Neutrophil (primary cell): Measurements from ENCODE around the genes HTN3, NPFFR2, ANKRD17 and CXCL6.

- PRO-cap = no peak
Measured at GRCh38 chr4:70028030-70028564, at the start of gene HTN3. TSS of gene HTN3 (plus strand) at chr4:70028459.

- PRO-cap = no peak
Measured at GRCh38 chr4:70689370-70689721, 1.0 kb downstream of the UTP3 start.

GRCh38 chr4:70818471-70819421, 20.9 kb downstream of the GRSF1 start:
- PRO-cap = no peak

DNA sequence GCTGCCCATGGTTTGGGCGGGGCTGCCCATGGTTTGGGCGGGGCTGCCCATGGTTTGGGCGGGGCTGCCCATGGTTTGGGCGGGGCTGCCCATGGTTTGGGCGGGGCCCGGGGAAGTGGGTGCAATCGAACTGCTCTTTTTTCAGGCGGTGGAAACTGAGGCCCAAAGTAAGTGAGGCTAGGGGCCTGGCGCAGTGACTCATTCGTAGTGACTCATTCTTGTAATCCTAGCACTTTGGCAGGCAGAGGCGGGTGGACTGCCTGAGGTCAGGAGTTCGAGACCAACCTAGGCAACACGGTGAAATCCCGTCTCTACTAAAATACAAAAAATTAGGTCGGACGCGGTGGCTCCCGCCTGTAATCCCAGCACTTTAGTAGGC, 447 bp upstream of the GRSF1 start:
- PRO-cap = no peak

- PRO-cap = no peak
Measured at GRCh38 chr4:70994692-70995130, 1.3 kb downstream of the DCK start.

GRCh38 chr4:71229390-71229990, 42.4 kb downstream of the SLC4A4 start:
- PRO-cap = no peak

GRCh38 chr4:71236267-71236712, 49.2 kb downstream of the SLC4A4 start:
- PRO-cap = no peak

- PRO-cap = no peak
Measured at GRCh38 chr4:72031724-72032181, at the start of gene NPFFR2. TSS of gene NPFFR2 (plus strand) at chr4:72032000.

GRCh38 chr4:73100021-73100695, 30.6 kb upstream of the COX18 start:
- PRO-cap = no peak

DNA sequence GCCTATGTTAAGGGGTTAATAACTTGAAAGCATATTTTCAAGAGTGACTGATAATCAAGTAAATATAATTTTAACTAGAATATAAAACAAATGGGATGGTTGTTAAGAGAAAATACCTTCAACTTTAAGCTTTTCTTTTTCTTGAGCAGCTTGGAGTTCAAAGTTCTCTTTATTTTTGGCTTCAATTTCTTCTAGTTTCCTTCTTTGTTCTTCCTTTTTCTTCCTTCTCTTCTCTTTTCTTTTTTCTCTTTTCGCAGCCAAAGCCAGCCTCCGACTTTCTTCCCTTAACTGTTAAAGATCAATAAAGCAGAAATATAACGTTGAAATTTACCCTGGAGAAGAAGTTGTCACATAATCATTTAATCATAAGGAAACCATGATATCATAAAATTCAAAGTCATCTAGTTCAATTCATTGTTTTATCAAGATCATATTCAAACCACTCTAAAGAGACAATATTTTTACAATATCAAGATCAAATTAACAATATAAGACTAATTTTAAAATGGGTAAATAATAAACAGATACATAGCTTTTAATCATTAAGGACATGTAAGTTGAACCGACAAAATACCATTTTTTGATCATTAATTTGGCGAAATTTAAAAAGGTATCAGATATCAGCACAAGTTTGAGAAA, 32.9 kb upstream of the COX18 start:
- PRO-cap = no peak

DNA sequence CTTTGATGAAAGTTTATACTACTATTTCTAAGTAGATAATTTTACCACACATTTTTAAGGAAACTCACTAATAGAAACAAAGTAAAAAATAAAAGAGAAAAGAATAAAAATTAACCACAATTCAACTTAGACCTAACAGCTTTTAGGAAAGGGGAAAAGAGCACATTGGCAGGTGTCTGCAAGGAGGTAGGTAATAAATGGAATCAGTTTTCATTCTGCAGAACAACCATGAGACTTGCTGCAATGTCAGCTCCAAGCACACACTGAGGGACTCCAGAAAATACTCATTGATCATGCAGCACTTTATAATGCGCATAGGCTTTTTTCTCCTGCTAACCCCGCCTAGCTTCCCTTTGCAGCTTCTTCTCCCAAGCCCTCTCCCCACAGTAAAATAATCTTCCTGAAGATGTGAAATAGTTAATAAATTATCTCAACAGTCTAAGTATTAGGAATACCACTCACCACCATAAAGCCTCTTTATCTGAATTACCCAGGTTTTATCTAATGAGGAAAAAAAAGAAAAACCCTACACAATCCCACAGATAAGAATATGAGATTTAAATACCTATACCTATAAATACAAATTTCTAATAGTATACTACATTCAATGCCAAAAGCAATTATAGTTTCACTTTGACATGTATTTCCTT, 36.8 kb downstream of the ANKRD17 start:
- PRO-cap = no peak

- PRO-cap = no peak
Measured at GRCh38 chr4:73222326-73223622, 35.8 kb downstream of the ANKRD17 start.

- PRO-cap = unidirectional peak, plus-strand start at chr4:73258279; bidirectional peak, plus-strand start at chr4:73258952, minus-strand start at chr4:73258795
Measured at GRCh38 chr4:73257879-73258870, at the start of gene ANKRD17. TSS of gene ANKRD17 (minus strand) at chr4:73258798.

GRCh38 chr4:73836174-73837397, at the start of gene CXCL6:
TSS of gene CXCL6 (plus strand) at chr4:73836678.
- PRO-cap = bidirectional peak, plus-strand start at chr4:73837201, minus-strand start at chr4:73837165

DNA sequence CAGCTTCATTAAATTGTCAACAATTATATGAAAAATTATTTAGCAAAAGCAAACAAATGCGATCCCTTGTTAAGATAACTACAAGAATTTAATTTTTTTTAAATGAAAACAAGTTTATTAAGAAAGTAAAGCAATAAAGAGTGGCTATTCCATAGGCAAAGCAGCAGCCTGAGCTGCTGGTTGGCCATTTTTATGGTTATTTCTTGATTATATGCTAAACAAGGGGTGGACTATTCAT, 3.0 kb downstream of the CXCL2 start:
- PRO-cap = no peak

DNA sequence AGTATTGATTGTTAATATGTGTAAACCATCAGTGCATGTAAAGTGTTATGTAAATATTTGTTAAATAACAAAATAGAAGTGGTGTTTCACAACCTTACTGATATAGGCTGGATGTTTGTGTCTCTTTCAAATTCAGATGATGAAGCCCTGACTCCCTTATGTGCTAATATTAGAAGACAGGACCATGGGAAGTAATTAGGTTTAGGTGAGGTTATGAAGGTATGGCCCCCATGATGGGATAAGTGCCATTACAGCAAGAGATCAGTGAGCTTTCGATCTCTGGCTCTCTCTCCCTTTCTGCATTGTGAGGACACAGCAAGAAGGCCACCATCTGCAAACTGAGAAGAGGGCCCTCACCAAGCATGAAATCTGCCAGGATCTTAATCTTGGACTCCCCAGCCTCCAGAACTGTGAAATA, 1.7 kb upstream of the CXCL2 start:
- PRO-cap = no peak

- PRO-cap = no peak
Measured at GRCh38 chr4:74448545-74449434, 3.9 kb downstream of the AREG start.

GRCh38 chr4:74472492-74472918, 27.6 kb downstream of the AREG start:
- PRO-cap = no peak

- PRO-cap = no peak
Measured at GRCh38 chr4:74659527-74660241, 134.6 kb downstream of the BTC start.

- PRO-cap = no peak
Measured at GRCh38 chr4:74883004-74883731, 49.7 kb upstream of the PARM1 start.